Measurements from ENCODE around the genes COG7, ERN2 and ARHGAP17.

DNA sequence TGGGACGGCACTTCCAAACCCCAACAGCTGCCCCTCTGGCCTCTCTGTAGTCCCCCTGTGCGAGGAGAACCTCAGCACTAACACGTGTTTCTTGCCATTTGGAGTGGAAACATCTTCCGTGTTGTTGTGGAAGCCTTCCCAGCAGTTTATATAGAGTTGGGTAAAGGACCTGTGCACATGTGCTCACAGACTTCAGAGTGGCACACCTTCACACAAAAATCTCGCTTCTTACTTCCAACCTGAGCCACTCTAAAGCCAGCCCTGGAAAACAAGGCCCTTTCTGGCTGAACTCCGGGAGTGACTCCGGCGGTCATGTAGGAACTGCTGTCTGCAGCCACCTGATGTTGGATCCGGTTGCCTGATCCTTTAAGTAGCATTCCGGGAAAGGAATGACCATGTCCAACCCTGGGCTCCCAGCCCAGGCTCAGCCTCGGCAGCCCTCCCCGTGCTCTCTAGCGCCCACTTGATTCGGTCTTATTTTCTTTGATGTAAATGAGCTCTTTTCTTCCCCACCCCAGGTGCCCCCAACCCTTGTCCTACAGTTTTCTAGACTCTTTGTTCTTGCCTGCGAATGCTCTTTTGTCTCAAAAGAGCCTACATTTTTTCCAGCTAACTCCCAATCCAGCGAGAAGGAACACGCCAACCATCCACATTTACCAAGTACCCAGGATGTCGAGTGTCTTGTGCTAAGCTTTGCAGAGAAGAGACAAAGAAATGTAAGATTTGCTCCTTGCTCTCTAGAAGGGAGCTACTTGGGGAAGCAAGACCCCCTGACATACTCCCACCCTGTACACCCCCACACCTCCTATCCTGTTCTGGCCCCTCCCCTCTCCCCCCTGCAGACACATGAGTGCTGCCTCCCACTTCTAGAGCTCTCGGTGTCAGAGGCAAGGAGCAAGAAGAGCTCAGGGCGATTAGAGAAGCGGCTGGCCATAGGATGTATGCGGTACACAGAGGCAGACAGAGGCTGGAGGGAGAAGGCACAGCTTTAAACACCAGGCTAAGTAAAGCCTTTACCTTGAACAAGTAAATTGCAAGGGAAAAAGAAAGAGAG lies 53.9 kb downstream of the COG7 start:
- RRBS = no CpG with 5 or more reads among the region's 22 CpGs

GRCh38 chr16:23452483-23453558 lies at the start of gene COG7:
Gene COG7 (minus strand): TSS chr16:23453189.
- RRBS = no CpG with 5 or more reads among the region's 70 CpGs

DNA sequence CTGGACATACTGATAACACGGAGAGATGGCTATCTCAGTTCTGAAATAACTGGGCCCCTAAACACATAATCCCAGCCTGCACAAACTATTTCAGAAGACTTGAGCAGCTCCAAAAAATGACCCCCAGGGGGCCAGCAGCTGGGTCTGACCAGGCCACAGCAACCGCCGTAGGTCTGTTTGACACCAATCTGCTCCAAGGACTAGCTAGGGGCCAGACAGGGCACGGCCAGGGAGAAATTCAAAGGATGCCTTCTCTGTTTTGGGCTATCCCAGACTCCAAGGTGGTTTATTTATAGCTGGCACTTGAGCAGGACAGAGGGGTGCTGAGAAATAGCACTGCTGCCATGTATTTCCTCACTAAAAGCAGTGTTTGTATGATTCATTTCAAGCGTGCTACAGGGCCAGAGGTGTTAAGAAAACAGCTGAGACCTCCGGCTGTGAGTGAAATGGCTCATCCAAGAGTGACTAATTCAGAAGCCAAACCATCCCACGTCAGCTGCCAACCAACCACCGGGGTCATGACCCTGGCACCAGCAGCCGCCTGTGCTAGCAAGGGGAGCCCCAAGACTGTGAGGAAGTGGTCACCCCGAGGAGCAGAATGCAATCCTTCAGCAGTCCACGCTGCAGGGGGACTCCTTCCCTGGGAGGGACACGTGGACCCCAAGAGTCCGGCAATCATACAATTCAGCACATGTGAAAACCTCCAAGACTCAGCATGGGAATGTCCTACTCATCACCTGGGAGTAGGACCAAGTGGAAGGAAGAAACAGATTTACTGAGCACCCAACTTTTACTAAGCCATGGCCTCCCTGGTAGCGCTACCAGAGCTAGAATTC lies 5.6 kb downstream of the GGA2 start:
- RRBS = 2% methylated on average over 3 of the region's 14 CpGs

DNA sequence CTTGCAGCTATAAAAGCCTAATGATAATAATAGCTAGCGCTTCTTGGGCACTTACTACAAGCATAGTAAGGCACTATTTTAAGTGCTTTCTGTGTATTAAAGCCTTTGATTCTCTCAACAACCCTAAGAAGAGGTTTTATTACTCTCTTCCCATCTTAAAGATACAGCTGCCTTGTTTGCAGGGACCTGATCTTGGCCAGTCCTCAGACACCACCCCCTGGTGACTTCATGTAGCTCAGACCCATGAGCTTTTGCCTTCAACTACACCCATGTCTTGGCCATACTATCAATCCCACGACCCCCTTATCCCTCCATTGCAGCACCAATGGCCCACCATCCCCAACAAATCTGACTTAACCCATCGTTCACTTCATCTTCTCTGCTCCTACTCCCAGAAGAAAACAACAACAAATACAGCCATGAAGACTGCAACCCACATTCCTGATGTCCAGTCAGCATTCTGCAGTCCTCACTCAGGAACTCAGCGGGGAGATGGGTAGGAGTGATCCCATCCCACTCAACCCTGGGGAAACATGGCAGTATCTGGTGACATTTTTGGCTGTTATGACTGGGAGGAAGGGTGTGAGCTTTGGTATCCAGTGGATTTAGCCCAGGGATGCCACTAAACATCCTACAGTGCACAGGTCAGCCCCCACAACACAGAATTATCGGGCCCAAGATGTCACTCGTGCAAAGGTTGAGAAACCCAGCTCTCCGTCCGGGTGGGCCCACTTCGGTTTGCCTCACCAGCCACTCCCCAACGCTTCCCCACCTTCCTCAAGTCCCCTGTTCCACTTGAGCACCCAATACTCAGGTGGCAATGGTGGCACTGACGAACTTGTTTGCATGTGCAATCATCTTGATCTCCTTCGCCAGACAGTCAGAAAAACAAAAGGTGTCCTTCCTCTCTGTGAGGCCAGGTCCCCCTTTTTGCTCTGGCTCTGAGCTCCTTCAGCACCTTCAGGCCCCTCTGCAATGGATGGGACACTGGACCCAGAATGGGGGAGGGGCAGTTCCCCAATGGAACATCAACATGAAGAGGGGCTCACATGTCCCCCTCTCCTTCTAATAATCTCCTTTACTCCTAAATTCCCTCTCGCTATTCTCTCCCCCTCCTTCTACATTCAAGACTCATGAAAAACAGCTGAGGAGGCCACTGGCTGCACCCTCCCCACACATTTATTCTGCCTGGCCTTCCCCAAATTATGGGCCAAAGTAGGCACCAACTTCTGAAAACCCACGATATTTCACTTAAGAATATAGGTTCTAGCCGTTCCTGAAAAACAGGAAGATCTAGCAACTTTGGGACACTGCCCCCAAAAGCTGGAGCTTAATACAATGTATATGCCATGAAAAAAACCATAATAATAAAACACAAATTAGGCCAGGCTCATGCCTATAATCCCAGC lies 3.8 kb downstream of the GGA2 start:
- RRBS = no CpG with 5 or more reads among the region's 15 CpGs

DNA sequence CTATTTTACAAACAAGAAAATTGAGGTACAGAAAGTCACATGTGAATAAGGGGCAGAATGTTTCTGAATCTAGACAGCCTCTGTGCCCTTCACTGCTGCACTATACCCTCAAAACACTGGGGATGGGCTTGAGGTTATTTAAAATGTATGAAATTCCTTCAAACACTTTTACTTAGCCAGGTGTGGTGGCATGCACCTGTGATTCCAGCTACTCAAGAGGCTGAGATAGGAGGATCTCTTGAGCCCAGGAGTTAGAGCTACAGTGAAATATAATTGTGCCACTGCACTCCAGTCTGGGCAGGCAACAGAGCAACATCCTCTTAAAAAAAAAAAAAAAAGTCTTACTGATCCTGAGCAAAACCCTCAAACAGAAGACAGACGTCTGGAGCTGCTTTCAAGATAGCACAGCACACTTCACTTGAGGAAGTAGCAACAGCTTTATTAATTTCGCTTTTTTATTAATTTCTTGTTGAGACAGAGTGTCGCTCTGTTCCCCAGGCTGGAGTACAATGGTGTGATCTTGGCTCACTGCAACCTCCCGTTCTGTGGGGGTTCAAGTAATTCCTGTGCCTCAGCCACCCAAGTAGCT lies 10.1 kb upstream of the GGA2 start:
- RRBS = no CpG with 5 or more reads among the region's 4 CpGs

DNA sequence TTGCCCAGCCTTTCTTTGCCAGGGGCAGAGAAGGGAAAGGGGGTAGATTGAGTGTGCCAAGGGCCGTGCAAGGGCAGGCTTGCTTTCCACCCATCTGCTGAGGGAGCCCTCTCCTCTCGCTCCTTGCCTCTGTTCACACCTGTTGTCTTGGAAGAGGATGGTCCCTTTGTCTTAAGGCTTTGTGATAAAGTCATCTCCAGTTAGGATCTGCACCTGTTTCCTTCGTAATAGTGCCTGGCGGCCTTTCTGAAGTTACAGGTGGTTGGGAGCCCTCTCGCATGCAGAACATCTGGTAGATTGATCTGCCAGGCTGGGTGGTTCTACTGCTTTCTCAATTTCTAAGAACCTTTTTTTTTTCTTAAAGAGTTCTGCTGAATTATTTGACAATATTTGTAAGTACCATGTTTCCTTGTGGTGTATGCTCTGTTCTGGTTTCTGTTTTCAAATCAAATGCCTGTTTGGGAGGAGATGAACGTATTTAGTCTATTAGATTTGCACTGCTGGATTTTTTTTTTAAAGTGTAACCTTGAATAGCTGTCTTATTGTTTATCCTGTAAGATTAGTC lies 16.4 kb downstream of the UBFD1 start:
- RRBS = no CpG with 5 or more reads among the region's 6 CpGs

GRCh38 chr16:23679638-23680053 lies 957 bp downstream of the PLK1 start:
- RRBS = no CpG with 5 or more reads among the region's 10 CpGs

DNA sequence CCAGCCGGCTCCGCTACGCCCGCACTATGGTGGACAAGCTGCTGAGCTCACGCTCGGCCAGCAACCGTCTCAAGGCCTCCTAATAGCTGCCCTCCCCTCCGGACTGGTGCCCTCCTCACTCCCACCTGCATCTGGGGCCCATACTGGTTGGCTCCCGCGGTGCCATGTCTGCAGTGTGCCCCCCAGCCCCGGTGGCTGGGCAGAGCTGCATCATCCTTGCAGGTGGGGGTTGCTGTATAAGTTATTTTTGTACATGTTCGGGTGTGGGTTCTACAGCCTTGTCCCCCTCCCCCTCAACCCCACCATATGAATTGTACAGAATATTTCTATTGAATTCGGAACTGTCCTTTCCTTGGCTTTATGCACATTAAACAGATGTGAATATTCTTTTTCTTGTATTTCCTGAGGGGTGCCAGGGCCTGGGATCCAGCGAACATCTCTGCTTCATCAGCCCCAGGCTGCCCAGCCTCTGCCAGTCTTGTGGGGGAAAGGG lies 11.3 kb downstream of the PLK1 start:
- RRBS = 100% methylated on average over 6 of the region's 14 CpGs

DNA sequence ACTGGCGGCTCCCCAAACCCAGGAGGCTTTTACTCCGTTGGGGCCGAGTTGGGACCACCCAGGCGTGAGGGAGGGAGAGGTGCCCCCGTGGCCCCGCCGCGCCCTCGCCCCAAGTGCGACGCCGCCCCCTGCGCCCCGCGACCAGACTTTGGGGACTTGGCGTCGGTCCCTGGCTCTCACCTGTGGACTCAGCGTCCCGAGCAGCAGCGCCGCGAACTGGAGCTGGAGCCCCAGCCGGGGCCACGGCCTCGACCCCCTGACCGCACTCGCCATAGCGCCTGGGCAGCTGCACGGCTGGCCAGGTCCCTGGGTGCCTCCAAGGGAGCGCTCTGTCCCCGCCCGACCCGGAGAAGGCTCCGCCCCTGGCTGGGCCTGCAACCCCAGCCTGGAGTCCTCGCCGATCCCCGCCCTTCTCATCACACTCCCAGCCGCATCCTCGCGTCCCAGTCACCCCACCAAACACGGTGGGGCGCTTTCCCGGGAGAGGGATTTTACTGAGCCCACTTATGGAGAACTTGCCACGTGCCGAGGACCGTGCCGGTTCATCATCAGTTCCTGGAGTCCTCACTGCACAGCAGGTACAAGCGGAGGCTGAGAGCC lies at the start of gene ERN2:
Gene ERN2 (minus strand): TSS at position 308 of the 600 bp plus-strand sequence.
- RRBS = 18% methylated on average over 1 of the region's 48 CpGs

DNA sequence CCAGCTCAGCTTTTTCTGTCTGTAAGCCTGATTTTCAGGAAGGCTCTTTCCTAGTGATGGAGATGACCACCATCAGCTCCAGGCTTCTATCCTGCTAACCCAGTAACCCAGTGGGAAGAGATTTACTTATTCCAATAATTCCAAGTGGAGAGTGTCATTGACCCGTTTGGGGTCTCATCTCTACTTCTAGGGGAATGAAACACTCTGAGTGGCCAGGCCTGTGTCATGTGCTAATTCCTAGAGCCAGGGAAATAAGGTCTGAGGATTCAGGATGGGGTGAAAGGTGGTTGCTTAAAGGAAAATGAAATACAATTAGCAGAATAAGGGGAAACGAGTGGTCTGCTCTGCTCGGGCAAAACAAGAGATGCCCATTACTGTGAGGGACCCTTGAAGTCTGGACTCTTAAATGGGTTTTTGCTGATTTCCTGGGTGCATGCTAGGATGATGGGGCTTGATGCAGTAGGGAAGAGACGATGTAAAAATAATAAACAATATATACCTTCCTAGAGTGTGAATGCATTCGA lies 3.7 kb downstream of the CHP2 start:
- RRBS = no CpG with 5 or more reads among the region's 5 CpGs

DNA sequence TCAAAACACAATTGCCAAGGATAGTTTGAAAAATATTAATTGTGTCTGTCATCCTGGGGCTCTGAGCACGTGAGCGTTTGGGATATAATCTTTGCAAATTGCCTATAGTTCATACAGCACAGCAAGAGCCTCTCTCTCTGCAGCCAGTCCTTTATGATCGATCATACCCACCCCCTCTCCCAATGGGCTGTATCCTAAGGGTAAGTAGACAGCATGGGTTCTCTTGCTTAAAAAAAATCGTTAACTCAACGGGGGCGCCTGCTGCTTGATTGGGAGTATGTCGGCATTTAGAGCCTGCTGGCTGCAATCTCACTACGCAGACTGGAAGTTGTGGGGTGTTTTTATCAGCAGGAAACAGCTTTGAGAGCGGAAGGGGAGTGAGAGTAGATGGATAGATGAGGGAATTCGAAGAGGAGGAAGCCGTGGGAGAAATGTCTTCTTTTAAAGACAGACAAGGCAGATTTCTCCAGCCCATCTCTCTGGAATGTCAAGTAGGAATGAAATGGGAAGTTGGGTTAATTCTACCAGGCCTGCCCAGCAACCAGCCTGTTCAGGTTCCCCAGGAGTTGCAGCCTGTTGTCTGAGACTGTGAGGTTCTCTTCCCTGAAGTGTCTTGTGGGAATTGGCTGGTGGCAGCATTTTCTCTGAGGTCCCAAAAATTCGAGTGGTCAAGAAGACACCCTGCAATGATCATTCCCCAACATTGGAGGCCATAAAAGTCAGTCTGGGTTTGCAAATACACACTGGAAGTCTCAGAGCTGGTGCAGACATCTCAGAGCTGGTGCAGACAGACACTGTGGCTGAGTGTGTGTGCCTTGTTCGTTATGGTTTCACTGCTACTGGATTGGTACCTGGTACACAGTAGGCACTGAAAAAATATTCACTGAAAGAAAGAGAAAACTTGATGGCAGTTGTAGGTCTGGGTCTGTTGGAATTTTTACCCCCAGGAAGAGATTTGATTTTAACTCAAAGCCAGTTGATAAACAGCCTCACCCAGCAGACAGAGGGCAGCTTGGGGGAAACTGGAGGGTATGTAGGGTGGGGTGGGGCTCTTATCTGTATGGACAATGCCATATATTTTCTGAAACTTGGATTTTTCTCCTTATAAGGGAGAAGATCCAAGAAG lies 65.7 kb downstream of the PRKCB start:
- RRBS = no CpG with 5 or more reads among the region's 13 CpGs

GRCh38 chr16:24185100-24185758 lies 70.9 kb upstream of the CACNG3 start:
- RRBS = no CpG with 5 or more reads among the region's 5 CpGs

GRCh38 chr16:24218826-24219660 lies 37.1 kb upstream of the CACNG3 start:
- RRBS = no CpG with 5 or more reads among the region's 8 CpGs

- RRBS = no CpG with 5 or more reads among the region's 20 CpGs
Observed at GRCh38 chr16:24540564-24541612, 1.5 kb downstream of the RBBP6 start.

- RRBS = no CpG with 5 or more reads among the region's 10 CpGs
Observed at GRCh38 chr16:24685830-24686514, 43.5 kb upstream of the TNRC6A start.

GRCh38 chr16:24736529-24737312 lies 7.3 kb downstream of the TNRC6A start:
- RRBS = no CpG with 5 or more reads among the region's 6 CpGs

- RRBS = no CpG with 5 or more reads among the region's 9 CpGs
Observed at GRCh38 chr16:24789878-24790775, 55.6 kb upstream of the SLC5A11 start.

DNA sequence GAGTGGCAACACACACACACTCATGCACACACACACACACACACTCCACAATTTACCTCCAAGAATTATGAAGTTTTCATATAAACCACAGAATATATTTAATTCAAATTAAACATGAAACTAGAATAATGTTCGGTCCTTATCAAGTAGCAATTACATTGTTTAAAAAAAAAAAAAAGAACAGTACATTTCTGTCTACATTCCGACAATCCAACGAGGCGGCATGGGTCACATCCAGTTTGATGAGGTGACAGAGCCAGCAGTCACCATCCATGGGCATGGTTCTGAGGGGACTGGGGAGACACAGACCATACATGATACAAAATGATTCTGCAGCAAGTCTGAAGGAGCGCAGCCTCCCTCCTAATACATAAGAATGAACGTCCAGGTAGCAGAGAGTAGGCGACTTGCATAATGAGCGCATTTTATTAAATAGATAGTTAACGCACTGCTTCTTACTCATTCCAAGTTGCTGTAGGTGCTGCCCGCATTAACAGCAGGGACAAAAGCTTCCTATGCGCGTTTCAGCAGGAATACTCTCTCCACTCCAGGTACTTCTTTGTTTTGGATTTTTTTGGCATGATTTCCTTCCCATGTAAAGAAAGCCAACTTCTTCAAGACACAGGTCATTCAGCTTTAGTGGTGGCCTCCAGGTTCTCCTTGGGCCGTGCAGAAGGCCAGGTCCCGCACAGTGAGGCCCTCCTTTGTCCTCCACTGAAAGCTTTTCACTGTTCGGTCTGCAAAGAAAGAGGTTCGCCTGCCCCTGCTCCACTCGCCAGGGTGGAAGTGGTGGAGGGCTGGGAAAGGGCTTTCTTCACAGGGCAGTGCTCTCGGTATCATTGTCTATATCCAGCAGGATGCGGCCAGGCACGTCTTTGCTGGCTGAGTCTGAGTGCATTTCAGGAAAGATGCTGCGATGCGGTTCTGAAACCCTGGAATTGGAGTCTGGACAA lies 73.8 kb downstream of the SLC5A11 start:
- RRBS = no CpG with 5 or more reads among the region's 22 CpGs

DNA sequence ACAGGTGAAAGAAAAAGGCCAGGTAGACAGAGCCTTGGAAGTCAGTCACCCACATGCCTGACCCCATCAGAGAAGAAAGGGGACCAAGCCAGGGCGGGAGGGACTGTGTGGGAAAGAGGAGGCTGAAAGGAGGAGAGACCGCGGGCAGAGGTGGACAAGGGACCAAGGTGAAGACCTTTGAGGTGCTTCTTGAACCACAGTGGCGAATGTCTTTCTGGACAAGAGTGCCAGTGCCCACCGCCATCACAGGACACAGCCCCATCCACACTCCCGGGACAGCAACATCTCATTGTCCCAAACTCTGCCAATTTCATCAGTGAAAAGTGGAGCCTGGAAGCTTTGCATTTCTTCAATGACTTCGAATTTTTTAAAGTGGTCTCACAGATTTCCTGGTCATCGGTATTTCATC lies 16.4 kb downstream of the ARHGAP17 start:
- RRBS = no CpG with 5 or more reads among the region's 8 CpGs

DNA sequence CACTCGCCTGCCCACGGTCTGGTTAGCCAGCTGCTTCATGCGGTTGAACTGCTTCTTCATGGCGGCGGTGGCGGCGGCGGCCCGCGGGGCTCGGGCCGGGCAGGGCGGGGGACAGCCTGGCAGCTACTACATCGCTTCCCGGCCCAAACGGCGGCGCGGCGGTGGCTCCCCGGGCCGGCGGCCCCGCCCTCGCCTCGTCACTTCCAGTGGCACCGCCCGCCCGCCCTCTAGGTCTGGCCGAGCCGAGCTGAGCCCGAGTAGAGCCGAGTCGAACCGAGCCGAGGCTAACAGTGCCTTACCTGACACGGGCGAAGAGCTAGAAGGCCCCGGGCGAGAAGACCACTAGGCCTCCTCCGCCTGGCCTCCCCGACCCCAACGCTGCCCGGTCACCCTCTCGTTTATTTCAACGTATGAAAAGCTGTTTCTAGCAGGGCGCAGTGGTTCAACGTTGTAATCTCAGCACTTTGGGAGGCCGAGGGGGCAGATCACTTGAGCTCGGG lies at the start of gene ARHGAP17:
Gene ARHGAP17 (minus strand): TSS at position 168 of the 500 bp plus-strand sequence.
- RRBS = 2% methylated on average over 15 of the region's 50 CpGs